Metastatic Breast Carcinoma in the Ovary (tissue), 3 donors: ENCODE results near the genes ECRG4, SULT1C3 and LIMS1.

DNA sequence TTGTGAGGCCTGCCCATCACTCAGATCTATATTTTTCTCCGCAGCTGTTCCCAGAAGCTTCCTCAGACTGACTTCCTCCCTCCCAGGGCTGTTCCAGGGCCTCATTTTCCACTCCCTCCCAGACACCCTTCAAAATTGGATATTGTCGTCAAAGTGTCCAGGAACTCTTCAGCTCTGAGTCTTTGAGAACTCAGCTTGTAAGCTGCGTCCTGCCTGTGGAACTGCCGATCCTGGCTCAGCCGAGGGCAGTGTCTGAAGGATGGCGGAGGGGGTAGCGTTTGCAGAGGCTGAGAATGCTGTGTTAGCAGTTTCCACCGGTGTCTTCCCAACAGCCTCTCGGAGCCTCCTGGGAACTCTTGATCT, 27.1 kb downstream of the NCK2 start:
- PRO-cap, 3 experiments: no peak in any of the 3 experiments

DNA sequence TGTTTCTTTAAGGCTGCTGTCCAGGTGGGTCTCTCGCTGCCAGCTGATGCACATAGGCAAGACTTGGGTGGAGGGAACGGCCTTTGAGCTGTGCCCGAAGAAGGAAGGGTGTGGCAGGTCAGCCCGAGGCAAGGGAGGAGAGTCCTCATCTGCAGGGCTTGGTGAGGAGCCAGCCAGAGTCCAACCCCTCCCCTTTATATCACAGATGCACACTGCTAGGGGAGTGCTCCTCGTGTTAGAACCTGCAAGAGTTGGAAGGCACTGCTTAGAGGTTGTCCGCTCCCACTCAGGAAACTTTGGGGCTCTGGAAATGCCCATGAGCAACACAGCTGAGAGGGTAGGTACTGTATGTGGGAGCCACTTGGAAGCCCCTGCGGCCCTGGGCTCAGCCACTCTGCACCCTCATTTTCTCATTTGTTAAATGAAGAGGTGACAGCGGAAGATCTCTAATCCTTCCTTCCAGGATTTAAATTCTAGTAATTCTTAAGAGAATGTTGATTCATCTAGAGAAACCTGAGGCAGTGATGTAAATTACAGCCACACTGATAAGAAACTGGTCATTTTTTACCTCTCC, 46.1 kb downstream of the NCK2 start:
- PRO-cap, 3 experiments: no peak in any of the 3 experiments

- PRO-cap, 3 experiments: peak in 1 of 3 experiments; most common minus-strand start chr2:106065604 (in 1)
These were observed at the start of gene ECRG4 for GRCh38 chr2:106065429-106066148. ECRG4 (plus strand) TSS chr2:106065688.

GRCh38 chr2:106138499-106139083, 55.5 kb downstream of the UXS1 start:
- PRO-cap, 3 experiments: no peak in any of the 3 experiments

DNA sequence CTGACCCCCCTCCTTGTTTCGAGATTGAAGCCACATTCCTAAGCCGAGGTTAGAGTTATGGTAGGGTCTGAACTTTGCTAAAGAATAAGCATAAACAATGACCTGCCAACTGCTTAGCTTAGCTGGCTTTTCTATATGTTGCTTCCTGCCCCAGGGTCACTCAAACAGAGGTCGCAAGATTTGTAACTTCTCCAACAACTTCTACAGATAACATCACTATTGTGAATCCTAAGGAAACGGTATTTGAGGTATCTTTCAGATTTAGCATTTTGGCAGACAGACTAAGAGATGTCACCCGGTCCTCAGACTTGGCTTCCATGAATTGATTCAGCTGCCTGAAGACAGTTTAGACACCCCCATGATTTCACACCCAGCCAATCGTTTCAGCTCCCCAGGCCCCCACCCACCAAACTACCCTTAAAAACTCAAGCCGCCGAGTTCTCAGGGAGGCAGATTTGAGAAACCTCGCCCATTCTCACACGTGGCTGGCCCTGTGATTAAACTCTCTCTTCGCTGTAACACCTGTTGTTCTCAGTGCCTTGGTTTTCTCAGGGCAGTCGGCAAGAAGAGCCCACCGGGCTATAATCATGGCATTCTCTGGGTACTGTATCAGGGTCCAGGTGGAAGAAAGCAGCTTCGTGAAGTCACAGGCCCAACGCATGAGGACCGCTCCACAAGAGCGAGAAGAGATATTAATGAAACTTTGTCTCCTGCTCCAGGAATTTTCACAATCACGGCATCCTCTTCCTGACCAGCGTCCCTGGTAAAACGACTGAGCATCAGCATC, 35.3 kb downstream of the UXS1 start:
- PRO-cap, 3 experiments: no peak in any of the 3 experiments

- PRO-cap, 3 experiments: peak in 1 of 3 experiments; most common plus-strand start chr2:106269777 (in 1)
These were observed 75.7 kb upstream of the UXS1 start for GRCh38 chr2:106269519-106270445.

- PRO-cap, 3 experiments: peak in 3 of 3 experiments; most common plus-strand start chr2:106542954 (in 3); most common minus-strand start chr2:106543209 (in 1)
These were observed 55.7 kb downstream of the CD8B2 start for GRCh38 chr2:106542653-106543472.

- PRO-cap, 3 experiments: no peak in any of the 3 experiments
These were observed 81.0 kb upstream of the RGPD4 start for GRCh38 chr2:107745517-107746178.

GRCh38 chr2:107748190-107748675, 78.5 kb upstream of the RGPD4 start:
- PRO-cap, 3 experiments: no peak in any of the 3 experiments

- PRO-cap, 3 experiments: no peak in any of the 3 experiments
These were observed at the start of gene SULT1C3 for GRCh38 chr2:108239524-108240285. SULT1C3 (plus strand) TSS chr2:108239968.

DNA sequence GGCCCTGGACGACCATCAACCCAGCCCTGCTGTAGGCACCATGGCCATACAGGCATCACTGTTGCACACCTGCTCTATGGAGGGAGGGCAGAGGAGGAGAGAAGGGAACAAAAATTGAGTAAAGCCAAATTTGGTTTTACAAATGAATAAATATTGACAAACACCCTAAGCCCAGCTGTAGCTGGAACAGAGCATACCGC, 20.1 kb upstream of the SULT1C2 start:
- PRO-cap, 3 experiments: no peak in any of the 3 experiments

DNA sequence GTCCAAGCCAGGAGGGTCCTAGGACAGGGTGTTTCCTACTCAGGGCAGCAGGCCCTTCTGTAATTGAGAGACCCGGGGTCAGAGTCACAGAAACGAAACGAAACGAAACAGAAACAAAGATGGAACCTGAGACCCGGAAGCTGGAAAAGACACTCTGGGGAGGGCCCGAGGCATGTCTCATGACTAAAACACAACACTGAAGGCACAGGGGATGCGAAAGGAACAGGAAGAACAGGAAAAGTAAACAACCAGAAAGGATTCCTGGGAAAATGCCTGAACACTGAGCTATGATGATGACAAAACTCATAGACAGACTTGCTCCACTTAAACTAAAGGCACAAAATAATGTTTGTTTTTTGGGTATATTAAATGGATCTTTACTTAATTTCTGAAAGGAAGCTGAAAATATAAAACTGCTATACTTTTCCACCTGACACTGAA, 16.7 kb upstream of the SULT1C2 start:
- PRO-cap, 3 experiments: peak in 1 of 3 experiments; most common plus-strand start position 251 of the sequence (in 1)

- PRO-cap, 3 experiments: peak in 2 of 3 experiments; most common plus-strand start chr2:108448662 (in 1)
These were observed 611 bp upstream of the GCC2 start for GRCh38 chr2:108448238-108448951.

DNA sequence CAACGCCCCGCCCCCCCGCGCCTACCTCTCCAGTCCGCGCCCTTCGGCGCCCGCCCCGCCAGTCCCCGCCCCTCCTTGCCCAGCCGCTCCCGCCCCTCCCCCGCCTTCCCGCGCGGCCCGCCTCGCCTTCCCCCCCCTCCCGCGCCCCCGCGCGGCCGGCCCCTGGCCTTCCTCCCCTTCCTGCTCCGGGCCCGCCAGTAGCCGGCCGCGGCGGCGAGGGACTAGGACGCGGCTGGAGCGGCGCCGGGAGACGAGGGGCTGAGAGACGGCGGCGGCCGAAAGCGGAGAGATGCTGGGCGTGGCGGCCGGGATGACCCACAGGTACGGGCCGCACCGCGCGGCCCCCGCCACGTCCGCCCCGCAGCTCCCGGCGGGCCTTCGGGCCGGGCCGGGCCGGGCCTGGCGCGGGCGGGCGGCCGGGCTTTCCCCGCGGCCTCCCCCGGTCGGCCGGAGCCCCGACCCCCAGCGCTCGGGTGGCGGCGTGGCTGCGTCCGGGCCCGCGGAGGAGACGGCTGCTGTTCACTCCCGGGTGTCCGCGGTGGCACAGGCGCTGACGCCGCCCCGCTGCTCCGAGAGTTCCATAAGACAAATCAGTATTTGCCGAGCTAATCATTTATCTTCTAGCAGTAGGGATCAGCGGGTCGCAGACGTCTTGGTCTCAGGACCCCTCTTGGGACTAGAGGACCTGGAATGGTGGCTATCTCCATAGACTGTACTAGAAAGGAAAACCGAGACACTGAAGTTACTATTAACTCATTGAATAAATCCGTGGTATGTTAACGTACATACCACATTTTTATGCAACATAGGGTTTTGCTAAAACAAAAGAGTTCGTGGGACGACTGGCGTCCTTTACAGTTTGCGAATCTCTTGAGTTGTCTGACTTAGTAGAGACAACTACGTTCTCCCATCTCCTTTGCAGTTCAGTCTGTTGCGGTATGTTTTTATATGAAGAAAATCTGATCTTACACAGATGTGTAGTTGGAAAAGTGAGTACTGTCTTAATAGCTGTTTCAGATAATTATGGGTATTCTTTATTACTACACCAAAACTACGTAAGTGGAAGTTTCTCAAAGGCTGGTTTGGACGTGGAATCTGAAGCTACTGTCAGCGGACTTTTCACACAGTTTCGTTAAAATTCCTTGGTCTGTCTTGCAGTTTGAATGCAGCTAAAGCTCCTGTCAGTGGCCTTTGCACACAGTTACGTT, at the start of gene LIMS1:
Gene LIMS1, plus strand, starts transcription at position 197 of the 1,208 bp plus-strand sequence.
- PRO-cap, 3 experiments: peak in 3 of 3 experiments; most common plus-strand start position 197 of the sequence (in 3); most common minus-strand start position 1,134 of the sequence (in 3)

DNA sequence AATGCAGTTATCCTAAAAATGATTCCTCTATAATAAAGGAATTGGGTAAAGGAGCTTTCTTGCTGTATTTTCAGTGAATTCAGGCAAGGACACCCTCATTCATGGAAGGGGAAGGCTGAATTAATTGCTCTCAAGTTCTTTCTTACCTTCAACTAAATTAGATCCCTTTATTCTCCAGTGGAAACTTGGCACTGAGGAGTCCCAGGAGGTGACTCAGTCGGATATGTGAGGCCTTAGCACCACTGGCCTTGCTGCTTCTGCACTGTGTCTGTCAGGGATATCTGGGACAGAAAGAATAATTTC, 53.2 kb downstream of the LIMS1 start:
- PRO-cap, 3 experiments: no peak in any of the 3 experiments

DNA sequence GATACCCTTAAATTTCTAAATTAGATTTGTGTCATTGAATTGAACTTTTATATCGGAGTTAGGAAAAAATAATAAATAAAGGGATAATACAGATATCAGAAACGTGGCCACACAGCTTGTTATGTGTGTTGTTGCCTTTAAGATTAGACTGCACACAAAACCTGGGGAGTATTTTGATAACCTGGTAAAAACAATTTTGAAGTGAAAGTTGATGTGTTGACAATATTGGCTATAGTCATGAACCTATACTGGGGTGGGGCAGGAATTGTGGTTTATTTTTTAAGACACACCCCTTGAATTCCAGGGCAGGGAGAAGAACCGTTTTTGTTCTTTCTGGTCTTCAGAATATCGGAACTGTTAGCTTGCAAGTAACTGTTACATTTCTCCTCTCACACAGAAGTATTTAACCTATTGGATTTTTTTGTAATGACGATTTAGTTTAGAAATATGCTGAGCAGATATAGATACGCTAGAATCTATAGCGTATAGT, 80.4 kb downstream of the LIMS1 start:
- PRO-cap, 3 experiments: no peak in any of the 3 experiments

GRCh38 chr2:108644470-108645152, 74.7 kb upstream of the RANBP2 start:
- PRO-cap, 3 experiments: no peak in any of the 3 experiments

DNA sequence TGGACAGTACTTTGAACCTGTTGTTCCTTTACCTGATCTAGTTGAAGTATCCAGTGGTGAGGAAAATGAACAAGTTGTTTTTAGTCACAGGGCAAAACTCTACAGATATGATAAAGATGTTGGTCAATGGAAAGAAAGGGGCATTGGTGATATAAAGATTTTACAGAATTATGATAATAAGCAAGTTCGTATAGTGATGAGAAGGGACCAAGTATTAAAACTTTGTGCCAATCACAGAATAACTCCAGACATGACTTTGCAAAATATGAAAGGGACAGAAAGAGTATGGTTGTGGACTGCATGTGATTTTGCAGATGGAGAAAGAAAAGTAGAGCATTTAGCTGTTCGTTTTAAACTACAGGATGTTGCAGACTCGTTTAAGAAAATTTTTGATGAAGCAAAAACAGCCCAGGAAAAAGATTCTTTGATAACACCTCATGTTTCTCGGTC, 19.1 kb upstream of the CCDC138 start:
- PRO-cap, 3 experiments: no peak in any of the 3 experiments

DNA sequence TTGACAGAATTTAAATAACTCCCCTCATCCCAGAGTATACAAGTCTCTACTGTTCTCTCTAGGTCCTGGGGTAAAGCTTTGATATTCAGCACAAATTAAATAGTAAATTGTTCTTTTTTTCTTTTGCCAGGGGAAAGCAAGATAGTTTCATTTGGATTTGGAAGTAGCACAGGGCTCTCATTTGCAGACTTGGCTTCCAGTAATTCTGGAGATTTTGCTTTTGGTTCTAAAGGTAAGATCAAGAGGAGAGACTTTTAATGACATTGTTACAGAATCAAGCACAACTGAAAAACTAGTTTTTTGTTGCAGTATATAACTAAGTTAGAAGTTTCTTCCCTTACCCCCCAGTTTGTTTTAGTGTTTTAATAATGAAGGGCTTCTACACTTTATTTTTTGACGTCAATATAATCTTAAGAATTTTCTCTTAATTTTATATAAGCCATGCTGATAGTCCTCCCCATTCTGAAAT, 9.5 kb upstream of the CCDC138 start:
- PRO-cap, 3 experiments: no peak in any of the 3 experiments

DNA sequence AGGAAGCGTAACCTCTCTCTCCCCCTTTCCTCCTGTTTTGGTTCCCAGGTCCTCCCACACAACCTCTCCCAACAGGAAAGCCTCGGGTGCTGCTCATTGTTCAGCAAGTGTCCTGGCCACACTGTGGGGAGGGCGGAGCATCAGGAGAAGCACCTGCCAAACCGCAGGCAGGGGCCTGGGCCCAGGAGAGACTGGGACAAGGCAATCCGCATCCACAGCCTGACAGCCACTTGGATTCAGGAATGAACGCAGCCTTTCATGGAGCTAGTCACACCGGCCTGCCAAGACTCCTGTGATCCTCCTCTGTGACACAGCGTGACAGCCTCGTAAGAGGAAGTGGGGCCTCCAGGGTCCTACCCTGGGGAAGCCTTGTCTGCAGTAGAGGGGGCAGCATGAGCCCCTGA, 62.4 kb downstream of the EDAR start:
- PRO-cap, 3 experiments: peak in 1 of 3 experiments; most common plus-strand start position 222 of the sequence (in 1)